Parotid gland (tissue), 1 donor: ENCODE measurements around the genes HSPA12A, ENO4 and SLC18A2.

DNA sequence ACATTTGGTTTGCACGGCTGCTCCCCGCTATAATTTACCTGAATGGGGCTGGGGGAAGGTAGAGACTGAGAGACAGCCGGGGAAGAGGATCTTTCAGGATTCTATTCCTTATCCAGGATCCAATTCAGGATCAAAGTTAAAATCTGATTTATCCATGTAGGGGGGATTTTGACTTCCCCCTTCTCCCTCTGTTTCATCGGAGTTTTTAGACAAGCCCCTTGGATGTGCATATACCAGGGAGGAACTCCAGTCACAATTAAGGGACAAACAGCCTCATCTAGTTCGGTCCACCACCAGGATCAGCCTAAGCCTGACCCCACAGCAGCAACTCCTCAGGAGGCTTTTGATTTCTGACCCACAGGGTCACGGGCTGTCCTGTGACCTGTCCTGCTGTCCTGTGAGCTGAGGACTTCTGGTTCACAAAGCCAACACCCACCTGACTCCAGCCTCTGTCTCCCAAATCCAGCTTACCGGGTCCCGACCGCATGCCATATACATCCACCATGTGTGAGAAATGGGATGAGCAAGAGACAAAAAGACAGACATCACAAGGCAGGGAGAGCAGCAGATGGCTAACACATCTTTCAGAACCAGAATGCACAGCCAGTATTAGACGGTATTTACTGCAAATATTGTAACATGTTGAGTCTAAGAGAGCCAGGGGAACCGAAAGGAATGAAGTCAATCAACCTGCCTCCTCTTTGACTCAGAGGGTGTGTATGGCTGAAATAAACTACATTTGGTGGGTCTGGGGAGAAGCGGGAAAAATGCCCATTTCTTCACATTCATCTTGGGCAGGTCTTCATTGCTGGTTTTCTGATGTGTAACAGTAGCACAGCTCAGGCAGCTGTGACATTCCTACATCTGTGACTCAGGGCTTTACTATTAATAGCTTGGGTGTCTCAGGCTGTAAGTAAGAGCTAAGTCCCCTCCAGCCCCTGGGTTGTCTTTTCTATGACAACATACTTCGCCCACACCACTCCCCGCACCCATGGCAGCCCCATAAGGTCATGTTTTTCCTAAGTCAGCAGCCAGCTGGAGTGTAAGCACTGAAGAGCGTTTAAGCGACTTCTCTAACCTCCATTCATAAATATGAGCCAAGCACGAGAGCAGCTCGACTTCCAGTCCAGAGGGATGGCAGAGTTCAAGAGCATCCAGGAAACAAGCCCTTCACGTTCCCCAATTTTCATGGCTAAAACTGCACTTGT is 25.1 kb downstream of the ABLIM1 start:
- PRO-cap: bidirectional peak, plus-strand start at position 1,022 of the sequence, minus-strand start at position 821 of the sequence

DNA sequence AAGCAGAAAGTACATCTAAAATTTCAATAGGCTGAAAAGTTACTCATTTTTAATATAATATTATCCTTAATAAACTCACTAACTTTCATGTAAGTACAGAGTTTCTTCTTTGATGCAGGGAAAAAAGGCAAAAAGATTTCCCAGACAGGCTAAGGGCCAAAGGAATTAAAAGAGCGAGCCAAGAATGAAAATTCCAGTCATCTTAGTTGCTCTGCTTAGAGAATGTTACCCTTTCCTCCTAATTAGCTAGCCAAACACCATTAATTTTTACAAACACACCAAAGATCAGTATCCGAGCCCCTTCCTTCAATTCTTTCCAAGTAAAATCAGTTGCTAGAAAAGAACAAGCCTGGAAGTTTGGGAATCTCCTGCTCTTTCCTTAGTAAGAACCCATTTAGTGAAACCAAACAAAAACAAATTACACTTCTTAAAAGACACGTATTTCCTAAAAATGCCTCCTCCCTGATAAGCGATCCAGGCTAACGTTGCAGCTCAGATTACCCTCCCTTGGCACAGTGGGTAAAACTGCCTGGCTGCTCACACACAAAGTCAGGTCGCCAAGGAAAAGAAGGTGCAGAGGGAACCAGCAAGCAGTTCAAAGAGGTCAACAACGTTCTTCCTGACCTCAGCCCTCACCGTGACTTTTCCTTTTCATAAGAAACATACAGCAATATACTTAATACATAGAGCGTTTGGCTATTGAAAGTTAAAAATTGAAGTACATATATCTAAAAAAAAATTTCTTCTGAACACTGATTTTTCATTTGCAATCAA is 57.2 kb upstream of the ABLIM1 start:
- PRO-cap: bidirectional peak, plus-strand start at position 548 of the sequence, minus-strand start at position 396 of the sequence

DNA sequence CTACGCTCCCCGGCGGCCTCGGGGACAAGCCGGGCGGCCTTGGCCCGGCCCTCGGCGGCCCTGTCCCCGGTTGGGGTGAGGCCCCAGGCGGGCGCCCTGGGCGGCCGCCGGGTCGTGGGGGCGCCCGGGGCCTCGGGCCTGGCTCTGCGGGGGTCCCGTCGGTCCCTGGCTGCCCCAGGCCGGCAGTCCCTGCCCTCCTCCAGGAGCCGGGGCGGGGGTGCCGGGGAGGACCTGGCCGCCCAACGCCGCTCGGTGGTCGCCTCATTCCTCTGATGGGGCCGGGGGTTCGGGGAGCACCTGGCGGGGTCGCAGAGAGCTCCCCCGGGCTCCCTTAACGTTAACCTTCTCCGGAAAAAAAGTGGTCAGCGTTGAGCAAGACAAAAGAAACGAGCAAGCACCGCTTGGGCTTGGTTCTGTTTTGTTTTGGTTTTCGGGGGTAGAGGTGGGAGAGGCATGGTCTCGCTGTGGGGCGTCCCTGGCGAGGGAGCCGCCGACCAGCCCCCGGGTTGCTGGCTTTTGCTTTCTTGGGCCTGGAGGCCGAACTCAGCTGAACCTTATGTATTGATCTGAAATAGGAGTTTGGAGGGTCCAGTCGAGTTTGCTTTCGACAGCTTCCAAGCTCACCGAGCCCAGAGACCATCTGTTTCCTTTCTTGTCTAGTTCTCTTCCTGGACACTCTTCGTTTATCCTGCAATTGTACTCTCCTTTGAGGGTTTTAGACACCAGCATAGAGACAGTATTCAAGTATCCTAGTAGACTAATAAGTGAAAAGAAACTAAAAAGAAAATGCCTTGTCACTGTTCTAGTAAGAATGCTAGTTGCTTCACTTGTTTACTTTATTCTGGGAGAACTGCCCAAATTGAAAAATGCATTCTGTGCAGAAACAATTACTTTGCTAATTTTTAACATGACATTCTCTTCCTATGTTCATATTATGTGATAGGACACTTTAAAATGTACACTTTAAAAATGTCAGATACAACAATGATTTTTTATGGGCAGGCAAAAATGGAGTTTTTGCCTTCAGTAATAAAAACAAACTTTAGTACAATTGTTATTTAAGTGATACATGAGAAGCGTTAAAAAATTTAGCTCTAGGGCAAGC is 944 bp downstream of the FHIP2A start:
- PRO-cap: unidirectional peak, plus-strand start at position 272 of the sequence; unidirectional peak, minus-strand start at position 681 of the sequence; unidirectional peak, minus-strand start at position 759 of the sequence

GRCh38 chr10:115001393-115002422 is 63.7 kb downstream of the TRUB1 start:
- PRO-cap: no peak

DNA sequence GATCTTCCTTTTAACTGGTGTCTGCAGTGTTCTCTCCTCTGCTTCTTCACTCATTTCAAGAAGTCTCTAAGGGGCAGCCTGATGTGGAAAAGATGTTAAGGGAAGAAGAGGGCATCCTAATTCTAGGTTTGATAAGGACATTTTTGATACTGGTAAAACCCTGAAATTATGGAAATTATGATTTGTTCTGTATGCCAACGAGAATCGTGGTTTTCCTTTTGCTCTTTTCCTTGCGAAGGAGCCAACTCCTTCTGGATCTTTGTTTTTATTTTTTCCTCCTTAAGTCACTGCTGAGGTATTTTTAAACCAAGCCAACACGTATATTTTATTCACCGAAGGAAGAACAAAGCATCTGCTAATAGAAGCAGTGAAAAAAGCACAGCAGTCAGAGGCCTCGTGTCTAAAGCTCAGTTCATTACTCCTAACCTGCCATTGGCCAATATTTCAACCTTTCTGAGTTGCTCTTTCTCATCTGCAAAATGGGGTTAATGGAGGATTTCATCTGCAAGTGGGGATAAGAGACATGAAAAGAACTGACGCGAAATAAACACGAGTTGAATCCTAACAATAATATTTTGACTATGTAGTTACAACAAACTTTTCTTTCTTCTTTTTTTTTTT is 1.5 kb upstream of the ATRNL1 start:
- PRO-cap: no peak

DNA sequence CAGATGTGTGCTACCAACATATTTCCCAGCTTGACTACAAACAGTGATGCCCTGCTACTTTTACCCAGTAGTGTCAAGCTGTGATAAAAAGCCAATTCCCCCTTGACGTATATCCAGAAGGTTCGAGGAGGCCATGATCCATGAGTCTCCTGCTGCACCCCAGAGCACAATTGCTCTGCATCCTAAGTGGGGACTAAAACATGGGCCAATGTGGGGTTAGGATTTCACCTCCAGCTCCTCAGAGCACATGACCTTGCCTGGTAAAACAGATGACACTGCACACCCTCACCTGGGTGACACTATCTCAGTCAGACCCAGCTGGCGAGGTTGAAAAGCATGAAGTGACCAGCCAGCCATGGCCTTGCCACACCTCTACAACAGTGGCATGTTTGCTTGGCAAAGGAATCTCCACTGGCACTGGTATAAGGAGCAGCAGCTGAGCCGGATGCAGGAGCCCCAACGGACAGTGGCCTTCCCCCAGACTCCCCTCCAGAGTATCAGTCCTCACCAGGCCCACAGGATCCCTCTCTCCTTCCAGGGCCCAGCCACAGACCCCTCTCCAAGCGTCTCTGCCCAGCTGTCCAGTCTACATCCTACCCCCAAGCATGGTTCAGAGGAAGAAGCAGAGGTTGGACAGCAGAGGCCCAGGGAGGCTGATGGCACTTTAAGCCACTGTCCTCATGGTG is 62.0 kb downstream of the GFRA1 start:
- PRO-cap: no peak

DNA sequence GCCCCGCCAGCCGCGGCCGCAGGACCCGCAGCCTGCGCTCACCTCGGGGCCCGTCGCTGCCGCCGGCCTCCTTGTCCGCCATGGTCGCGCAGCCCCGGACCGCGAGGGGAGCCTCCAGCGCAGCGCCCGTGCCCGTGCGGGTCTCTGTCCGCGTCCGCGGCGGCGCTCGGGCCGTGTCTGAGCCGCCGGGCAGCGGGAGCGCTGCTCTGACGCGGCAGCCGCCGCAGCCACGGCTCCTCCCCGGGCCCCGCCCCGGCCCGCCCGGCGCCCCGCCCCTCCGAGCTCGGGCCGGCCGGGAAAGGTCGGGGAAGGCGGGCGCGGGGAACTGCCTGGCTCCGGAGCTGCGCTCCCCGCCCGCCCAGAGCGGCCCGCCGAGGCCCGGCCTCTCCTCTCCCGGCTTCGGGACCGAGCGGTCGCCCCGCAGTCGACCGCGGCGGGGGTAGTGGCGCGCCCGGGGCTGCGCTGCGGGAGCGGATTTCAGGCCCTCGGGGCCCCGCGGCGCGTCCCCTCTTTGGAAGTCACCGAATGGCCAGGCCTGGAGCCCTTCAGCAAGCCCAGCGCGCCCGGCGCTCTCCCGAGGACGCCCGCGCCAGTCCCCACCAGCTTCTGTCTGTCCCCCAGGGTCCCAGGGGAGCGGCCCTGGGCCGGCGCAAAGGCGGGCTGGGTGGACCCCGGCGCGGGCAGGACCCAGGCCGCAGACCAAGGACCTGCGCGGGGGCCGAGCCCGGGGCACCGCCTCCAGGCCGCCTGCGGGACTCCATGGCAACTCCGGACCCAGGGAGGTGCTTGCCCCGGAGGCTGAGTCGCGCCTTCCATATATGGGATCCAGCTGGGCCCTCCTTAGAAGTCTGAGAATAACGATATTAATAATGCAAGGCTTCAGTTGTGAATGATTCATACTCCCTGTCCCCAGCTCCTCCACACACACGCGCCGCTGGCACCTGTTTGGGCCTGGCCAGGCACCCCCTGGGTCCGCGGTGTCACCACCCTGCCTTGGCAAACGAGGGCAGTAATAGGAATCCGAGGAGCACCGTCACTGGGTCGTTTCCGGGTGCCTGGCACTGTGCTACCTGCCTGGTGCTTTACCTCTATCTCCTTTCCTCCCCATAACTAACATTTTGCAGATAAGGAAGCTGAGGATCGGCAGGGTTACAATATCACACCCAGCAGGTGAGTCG is at the start of gene HSPA12A:
Gene HSPA12A (minus strand): TSS at position 179 of the 1,178 bp plus-strand sequence.
- PRO-cap: bidirectional peak, plus-strand start at position 286 of the sequence, minus-strand start at position 136 of the sequence

DNA sequence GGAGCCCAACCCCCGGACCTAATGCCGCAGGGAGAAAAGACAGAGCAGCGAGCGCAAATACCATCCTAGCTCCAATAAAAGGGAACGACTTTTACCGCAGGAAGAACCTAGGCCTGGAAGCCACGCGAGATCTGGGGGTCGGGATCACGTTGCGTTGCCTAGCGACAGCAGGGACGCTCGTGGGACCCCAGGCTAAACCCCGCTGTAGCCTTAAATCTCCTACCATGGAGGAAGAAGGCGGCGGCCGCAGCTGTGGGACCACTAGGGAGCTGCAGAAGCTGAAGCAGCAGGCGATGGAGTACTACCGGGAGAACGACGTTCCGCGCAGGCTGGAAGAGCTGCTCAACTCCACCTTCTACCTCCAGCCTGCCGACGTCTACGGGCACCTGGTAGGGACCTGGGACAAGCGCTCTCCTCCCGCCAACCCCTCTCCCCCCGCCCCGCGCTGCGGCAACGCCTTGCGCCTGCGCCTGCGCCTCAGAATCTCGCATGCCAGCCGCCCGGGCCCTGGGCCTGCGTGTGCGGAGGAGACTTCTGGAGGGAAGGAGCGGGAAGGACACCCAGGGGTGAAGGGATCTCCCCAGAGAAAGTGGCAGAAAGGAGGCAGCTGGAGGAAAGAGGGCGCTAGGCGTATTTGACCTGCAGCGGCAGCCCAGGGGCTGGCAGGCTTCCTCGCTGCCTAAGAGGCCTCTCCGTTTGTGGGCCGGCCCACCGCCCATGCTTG is at the start of gene ENO4:
Gene ENO4 (plus strand): TSS at position 157 of the 724 bp plus-strand sequence.
- PRO-cap: unidirectional peak, minus-strand start at position 76 of the sequence; unidirectional peak, minus-strand start at position 378 of the sequence

DNA sequence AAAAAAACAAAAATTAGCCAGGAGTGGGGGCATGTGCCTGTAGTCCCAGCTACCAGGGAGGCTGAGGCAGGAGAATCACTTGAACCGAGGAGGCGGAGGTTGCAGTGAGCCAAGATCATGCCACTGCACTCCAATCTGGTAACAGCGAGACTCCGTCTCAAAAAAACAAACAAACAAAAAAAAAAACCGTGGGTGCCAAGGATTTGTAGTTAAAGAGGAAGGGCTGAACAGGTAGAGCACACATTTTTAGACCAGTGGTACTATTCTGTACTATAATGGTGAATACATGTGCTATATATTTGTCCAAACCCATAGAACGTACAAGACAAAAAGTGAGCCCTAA is 17.3 kb downstream of the SHTN1 start:
- PRO-cap: no peak

DNA sequence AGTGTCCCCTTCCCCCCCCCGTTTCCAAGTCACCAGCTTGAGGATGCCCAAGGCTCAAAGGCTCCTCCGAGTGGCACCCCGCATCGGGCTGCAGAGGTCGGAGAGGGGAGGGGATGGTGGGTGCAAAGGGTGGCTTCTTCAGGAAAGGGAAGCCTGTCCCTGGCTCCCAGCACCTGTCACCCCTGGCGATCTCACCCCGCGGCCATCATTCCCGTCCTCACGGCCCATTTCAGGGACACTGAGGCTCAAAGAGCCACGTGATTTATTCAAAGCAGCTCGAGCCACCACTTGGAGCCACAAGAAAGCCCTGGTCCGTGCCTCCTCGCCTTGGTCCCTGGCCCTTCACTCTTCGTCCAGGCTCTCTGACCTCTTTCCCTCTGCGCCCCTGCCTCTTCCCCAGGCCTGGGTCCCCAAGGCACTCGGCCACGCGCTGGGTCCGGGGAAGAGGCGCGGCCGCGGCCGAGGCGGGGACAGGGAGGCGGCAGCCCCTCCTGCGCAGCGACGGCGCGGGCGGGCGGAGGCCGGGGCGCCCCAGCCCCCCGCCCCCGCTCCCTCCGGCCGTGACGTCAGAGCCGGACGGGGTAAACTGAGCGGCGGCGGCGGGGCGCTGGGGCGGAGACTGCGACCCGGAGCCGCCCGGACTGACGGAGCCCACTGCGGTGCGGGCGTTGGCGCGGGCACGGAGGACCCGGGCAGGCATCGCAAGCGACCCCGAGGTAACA is at the start of gene SLC18A2:
Gene SLC18A2 (plus strand): TSS at position 610 of the 722 bp plus-strand sequence.
- PRO-cap: no peak

GRCh38 chr10:117241227-117241542 is 271 bp downstream of the SLC18A2 start:
- PRO-cap: no peak

DNA sequence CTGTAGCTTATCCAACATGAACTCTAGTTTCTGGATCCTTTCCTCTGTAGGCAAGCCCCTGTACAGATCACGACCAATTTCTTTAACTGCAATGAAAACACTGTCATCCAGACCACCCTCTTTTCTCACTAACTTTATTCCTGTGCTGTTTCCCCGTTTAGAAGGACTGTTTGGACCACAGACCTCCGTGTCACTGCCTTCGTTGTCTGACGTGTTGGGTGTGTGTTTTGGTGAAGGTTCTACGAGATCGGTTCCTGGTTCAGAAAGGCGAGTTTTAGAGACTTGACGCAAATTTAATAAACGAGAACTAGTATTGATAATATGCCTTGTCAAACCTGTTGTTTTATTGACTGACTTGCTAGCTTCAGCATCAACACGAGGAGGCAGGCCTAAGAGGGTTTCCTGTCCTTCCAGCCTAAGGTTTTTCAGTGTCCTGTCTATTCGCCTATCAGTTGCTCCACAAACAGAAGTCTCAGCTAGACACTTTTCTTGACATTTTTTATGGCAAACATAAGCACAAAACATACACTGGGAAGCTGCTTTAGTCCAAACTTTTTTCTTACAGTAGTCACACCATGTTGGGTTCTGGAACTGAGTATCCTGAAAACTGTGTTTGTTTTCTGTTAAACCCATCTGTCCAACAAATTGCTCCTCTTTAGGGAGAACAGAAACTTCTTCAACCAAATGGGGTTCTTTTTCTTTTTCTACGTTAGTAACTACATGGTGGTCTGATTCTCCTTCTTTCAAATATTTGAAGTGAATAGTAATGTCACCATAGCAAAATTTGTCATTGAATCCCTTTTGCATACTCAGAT is 42.9 kb downstream of the SLC18A2 start:
- PRO-cap: no peak

GRCh38 chr10:117286321-117287150 is 45.6 kb downstream of the SLC18A2 start:
- PRO-cap: no peak

DNA sequence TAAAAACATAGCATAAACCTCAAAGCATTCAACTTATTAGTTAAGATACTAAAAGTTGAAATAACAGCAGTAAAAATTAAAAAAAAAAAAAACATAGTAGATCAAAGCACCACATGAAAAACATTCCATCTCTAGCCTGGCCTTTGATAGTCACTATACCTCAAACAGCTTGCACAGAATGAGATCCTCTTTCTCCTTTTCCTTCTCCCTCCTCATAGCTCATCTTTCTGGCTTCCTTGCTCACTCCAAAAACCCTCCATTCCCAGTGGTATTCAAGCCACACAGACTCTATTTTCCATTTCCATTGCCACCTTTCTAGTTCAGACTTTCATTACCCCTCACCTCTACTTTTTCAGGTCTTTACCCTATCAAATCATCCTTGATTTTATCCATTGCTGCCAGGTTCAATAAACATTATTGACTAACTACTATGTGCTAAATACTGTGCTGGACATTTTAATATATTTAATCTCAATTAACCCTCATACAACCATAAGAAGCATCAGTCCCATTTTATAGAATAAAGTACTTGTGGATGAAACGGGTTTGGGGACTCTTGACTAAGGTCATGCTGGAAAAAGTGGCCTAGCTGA is 65.8 kb downstream of the PDZD8 start:
- PRO-cap: no peak

DNA sequence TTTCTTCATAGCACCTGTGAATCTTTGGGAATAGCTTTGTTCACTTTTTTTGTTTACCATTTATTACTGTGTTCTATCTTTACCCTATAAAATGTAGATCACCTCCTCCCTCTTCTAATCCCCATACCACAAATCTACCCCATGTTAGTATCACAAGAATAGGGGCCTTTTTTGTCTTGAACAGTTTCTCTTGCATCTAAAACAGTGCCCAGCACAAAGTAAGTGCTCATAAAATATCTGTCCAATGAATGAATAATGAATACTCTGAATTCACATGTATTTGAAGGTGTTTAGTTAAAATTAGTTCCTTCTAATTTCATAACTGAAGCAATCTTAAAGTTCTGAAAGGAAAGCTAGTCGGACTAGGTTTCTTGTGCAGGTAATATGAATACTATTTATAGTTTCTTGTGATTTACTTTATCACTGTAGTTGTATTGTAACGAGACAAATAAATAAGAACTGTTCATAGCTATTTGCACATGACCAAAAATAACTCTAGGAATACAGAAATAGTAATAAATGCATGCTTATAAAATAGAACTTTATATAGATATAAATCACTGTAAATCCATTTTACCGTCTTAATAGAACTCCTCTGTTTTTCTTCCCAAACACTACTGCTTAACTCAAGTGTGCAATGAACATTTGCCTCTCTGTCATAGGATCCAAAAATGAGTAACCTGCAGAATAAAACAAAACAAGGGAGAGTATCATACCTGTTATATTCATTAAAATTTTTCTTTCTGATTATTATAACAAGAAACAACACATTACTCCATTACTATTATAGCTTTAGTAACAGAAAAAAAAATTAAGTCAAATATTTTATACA is 56.7 kb downstream of the PDZD8 start:
- PRO-cap: no peak

DNA sequence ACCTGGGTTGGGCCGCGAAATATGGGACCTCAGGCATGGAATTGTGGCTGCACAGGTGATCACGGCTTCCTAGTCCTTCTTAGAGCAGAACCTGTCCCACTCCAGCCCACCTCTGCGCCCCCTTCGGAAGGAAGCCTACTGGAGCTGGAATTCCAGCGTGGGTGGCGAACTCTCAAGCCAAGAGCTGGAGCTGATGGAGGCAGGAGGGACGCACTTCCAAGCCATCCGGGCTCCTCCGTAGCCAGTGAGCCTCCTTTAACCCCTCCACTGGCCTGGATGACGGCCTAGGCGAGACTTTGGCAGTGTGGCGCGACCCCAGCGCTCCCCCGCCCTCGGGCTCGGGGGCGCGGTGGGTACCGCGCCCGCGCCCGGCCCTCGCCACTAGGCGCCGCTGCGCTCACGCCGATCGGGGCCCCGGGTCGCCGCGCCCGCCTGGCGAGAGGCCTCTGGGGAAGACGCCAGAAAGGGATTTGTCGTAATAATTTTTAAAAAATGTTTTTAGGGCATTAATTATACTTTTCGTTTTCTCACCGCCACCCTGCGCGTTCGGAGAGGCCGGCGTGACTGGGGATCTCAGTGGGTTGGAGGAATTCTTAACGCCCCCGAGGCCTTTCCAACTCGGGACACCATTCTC is 5.1 kb upstream of the EMX2 start:
- PRO-cap: unidirectional peak, plus-strand start at position 541 of the sequence

GRCh38 chr10:117545429-117546600 is 3.3 kb downstream of the EMX2 start:
- PRO-cap: no peak

GRCh38 chr10:118059890-118060107 is 13.1 kb upstream of the RAB11FIP2 start:
- PRO-cap: no peak

DNA sequence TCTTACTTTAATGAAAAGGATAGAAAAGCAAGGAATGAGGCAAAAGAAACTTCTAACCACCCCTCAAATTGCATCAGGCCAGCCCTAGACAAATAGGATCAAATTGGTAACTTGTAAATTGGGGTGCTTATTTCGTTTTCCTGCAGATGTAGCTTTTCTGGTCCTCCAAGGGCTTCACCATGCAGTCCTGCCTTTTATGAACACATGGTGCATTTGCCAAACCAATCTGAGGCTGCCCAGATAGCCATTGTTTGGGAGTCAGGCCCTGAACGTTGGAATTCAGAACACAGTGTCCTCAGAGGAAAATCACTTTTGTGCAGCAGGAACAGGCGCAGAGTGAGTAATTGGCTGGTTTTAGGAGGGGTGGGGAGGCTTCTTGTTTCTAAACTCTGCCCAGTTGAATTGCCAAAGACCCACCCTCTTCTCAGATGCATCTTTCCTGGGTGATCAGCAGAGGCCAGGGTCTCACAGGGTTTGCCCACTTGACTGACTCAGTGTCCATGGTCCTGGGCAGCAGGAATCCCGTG is 24.5 kb downstream of the PRLHR start:
- PRO-cap: no peak

GRCh38 chr10:118704560-118705258 is 50.1 kb downstream of the CACUL1 start:
- PRO-cap: no peak